Gallbladder (tissue), 1 donor: ENCODE data around the genes FGB and TMEM144.

DNA sequence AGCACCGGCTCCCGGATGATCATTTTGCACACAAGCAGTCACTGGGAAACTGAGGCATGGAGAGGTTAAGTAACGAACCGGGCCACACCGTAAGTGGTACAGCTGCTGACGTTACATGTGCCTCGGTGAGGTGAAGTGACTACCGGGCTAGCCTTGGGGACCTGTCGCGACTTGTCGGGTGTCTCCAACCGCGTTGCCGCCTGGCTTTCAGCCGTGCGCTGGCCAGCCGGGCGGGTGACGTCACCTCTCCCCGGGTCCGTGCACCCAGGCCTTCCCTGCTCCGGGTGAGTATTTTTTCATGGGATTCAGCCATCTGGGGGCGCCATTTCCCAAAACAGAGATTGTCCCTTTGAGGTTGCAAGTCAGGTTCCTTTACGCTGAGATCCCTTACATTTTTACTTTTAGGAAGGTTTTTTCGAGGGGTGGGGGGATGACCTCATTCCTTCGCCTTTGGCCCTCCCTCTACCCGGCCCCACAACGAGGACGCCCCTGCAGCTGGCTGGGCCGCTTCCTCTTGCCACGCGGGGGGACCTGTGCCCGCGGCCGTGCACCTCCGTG, 3.4 kb upstream of the SFRP2 start:
- PRO-cap, result no peak

DNA sequence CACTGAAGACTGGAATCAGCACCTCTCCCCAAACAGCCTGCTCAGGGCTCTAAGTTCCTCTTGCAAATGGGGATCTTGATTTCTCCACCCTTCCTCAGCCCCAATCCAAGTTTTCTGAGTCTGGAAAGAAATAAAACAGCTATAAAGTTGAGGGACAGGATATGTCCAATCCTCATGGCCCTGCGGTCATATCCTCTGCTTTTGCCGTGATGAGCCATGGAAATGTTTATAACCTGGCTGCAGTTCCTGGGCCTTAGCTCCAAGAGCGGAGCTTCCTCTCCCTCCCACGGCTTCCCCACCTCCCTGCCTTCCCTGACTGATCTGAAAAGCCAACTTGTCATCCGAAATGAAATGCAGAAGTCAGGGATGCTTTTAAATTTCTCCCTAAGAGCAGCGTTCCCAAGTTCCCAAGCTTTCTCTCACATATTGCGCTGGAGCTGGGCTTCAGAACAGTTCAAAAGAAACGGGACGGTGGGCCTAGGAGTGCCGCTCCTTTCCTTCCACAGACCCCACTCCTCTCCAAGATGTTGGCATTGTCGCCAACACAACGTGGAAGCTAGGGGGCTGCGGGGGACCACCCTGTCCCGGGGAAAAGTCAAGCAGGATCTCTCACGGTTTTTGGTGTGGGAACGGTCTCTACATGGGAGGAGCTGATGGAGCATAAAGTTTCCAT, 221.6 kb upstream of the SFRP2 start:
- PRO-cap, result no peak

GRCh38 chr4:154562423-154563282, at the start of gene FGB:
TSS of gene FGB (plus strand) at chr4:154563011.
- PRO-cap, result no peak

DNA sequence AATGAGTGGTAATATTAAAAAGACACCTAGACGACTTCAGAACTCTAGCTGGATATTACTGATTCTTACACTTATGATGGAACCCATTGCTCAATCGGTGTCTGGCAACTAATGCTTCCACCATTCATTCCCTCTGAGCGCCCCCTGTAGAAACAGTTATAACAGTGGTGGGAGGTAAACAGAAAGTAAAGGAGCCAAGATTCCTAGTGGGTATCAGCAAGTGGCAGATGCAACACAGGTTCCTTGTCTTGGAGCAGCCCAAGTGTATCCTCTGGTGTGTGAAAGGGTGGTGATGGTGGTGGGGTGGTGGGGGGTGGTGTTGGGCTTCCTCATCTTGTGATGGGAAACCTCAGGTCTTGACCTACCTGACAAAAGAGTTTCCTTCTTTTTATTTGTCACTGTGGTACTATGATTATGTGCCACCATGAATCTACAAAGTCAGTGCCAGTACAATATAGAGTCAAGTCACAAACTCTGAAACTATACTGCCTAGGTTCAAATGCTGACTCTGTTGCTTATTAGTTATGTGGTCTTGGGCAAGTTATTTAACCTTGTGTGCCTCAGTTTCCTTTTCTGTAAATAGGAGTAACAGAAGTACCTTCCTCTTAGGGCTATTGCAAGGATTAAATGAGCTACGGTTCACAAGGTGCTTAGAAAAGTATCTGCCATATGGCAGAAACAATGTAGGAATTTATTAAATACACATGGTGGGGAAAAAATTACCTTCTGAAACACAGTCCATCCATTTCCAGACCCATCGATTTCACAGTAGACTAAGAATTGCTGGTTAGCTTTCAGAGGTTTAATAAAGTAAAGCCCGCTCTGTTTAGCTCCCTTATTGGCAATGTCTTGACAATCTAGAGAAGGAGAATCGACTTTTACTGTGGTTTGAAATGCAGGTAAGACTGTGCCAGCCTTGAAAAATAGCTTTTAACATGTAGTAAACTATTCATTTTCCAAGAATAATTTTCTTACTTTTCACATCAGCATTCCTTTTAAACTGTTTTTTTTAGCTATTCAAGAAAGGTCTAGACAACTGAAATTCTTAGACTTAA, 3.2 kb downstream of the FGG start:
- PRO-cap, result no peak

DNA sequence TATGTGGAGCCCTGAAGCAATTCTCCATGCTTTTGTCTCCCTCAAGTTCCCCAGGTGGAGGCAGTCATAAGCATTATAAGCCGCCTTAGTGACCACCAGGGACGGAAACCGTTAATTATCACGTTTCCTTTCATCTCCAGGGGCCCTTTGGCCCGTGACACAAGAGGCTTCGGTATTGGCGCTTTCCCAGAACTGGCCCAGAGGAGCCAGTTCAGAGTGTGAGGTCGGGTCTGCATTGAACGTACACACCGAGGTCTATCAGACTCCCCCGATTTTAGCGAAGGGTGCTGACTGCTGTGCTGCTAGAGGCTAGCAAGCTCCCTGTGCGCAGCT, 2.0 kb upstream of the LRAT start:
- PRO-cap, result no peak

GRCh38 chr4:155354839-155355209, 21.9 kb downstream of the MAP9 start:
- PRO-cap, result no peak

- PRO-cap, result no peak
Observed at GRCh38 chr4:155392797-155393270, 16.1 kb upstream of the MAP9 start.

- PRO-cap, result no peak
Observed at GRCh38 chr4:155522060-155522530, 144.6 kb upstream of the GUCY1A1 start.

DNA sequence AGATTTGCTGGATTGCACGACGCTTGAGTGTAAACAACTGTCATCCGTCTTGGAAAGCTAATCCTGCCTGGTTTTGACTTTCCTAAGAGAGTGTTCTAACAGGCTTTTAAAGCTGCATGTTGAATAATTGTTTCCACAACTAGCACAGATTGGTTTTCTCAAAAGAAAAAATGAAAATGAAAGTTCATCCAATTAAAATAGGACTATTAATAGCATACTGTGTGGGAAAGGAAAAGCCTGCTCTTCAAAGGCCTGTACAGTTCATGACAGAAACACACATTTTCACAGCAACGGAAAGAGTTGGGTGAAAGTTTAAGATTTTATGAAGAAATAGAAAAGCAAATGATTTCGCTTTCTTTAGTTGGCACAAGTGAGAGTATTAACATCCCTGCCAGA, 140.1 kb upstream of the GUCY1A1 start:
- PRO-cap, result no peak

- PRO-cap, result no peak
Observed at GRCh38 chr4:155909723-155910100, 6.2 kb downstream of the TDO2 start.

DNA sequence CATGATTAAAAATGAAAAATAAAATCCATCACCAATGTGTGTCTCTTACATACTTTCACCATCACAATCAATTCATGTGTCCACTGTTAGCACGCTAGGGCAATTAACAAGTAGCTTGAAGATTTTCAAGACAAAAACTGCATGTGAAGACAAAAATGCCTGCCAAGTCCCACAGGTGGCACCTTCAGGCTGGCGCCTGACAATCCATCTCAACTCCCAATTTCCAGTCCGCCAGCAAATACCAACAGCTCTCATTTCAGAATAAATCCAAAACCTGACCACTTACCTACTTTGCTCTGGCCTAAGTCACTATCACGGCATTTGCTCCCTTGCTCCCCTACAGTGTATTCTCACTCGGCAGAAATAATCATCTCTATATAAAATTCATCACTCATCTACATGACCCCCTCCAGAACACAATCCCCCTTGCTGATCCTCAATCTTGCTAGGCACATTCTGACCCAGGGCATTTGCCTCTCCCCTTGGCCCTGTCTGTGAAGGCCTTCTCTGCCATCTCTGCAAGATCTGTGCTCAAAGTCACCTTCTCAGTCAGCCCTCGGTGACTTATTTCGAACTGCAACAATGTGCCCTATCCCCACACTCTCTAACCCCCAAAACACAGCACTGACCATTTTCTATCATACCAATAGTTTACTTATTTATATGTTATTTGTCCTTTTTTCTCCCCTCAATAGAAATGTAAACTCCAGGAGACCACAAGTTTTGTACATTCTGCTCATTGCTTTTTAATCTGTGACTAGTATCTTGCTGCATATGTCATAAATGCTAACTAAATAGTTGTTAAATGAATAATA, 26.9 kb downstream of the PDGFC start:
- PRO-cap, result no peak

DNA sequence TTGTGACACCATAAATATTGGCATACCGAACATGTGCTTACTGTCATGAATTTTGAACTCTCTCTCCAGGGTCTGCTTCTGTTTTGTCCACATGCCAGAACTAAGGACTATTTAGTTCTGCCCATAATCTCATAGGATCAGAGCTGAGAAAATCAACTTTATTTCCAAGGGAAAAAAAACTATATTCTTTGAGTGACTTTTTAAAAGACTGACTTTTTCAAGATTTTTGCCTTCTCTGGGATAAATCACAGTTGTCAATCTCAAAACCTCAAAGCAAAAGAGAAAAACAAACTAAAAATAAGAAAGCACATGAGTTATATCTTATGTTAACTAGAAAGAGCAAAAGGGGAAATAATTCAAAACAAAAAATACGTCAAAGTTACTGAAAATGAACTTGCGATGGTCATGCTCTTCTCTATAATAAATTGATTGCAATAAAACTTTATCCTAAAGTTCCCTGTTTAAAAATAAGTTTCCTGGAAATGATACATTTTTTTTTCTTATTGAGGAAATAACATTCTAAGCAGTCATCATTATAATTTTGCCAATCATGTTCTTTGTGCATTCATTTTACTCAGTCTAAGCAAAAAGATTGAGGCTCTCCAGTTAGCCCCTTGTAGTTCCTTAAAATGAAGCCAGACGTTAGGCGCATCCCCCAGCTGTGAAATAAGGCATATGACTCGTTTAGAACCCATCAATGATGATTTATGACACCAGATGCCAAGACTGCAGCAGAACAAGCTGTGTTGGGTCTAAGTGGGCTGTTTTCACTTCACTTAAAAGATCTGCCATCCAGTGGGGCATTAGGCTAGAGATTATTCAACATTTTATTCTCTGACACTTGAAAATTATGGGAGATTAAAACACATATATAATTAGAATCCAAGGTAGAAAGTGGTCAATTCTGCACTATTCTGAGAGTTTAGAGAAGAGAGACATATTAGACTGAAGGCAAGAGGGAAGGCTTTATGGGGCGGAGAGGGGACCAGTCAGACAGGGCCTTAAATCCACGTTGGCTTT, 17.1 kb downstream of the PDGFC start:
- PRO-cap, result no peak

DNA sequence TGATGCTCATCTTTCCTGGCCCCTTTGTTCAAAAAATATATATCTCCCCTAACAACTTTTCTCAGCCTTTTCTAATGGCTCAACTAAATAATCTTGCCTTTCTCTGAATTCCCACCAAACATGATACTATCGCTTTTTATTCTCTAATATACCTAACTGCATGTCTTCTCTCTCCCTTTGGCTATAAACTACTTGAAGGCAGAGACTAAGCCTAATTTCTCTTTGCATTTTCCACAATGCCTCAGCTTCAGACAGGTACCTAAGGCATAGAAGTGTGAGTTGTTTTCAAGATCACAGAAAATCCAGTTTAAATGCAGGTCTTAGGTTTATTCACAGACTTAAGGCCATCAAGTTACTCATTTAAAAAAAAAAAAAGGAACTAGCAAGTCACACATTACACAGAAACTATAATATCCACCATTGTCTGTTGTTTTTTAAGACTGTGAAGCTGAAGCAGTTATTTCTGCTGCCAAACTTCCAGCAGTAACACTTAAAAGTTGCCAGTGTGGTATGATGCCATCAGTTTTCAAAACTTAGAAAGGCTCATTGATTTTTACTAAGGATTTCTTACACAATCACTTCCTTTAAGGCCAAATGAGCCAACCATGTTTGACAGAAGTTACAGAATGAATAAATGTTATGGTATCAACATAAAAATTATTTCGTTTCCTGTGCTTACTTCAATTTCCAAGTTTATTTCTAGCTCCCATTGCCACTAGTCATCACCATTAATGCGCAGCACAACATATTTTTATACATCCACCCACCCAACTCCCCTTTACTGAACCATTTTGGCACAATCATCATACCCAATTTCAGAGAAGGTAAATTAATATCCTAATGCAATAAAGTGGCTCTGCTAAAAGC, 13.4 kb downstream of the PDGFC start:
- PRO-cap, result no peak

- PRO-cap, result no peak
Observed at GRCh38 chr4:157994719-157995332, 178.0 kb downstream of the GASK1B start.

- PRO-cap, result no peak
Observed at GRCh38 chr4:158121195-158121734, 51.6 kb downstream of the GASK1B start.

- PRO-cap, result no peak
Observed at GRCh38 chr4:158169828-158170062, 3.1 kb downstream of the GASK1B start.

GRCh38 chr4:158193736-158194321, 16.5 kb upstream of the TMEM144 start:
- PRO-cap, result no peak

GRCh38 chr4:158196845-158197542, 13.3 kb upstream of the TMEM144 start:
- PRO-cap, result no peak

- PRO-cap, result bidirectional peak, plus-strand start at chr4:158210488, minus-strand start at chr4:158210354
Observed at GRCh38 chr4:158209924-158210710, at the start of gene TMEM144. TSS of gene TMEM144 (plus strand) at chr4:158210486.

DNA sequence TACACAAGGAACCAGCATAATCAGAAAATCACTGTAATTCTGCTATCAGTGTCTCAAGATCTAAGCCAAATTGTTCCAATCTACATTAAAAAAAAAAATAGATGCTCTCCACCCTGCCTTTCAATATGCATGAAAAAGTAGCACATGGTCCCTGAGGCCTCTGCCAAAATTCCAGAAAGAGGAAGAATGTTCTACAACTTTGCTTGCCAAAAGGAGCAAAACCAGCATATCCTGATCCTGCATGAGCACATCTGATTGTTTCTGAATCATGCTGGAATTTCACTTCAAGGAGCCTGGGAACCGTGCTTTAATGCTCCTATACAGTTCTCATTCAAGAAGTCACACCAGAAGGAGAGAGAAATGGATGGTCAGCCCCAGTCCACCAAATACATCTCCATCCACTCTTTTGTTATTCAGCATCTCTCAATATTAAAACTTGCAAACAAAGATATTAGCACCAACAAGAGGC, 92.2 kb downstream of the TMEM144 start:
- PRO-cap, result no peak